A172 (cell line): ENCODE measurements around a stretch of chr2.

GRCh38 chr2:127069701-127070224, 37.2 kb downstream of the BIN1 start:
- RAMPAGE, long total RNA: no peak

- RAMPAGE, long total RNA: no peak
Measured at GRCh38 chr2:127076496-127077612, 30.1 kb downstream of the BIN1 start.

GRCh38 chr2:127084591-127085054, 22.3 kb downstream of the BIN1 start:
- RAMPAGE, long total RNA: no peak

DNA sequence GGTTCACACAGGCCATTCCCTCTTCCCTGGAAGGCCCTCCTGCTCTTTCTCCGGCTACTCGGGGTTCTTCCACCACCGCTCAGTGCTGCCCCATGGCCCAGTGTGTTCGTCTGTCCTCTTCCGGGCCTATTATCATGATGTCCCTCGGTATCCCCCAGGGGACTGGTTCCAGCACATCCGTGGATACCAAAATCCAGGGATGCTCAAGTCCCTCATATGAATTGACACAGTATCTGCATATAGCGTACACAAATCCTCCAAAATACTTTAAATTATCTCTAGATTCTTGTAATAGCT, 1.4 kb upstream of the BIN1 start:
- RAMPAGE, long total RNA: no peak

GRCh38 chr2:127217959-127218477, 2.1 kb downstream of the CYP27C1 start:
- RAMPAGE, long total RNA: no peak

- RAMPAGE, long total RNA: no peak
Measured at GRCh38 chr2:127304450-127305871, 11.0 kb upstream of the ERCC3 start.

DNA sequence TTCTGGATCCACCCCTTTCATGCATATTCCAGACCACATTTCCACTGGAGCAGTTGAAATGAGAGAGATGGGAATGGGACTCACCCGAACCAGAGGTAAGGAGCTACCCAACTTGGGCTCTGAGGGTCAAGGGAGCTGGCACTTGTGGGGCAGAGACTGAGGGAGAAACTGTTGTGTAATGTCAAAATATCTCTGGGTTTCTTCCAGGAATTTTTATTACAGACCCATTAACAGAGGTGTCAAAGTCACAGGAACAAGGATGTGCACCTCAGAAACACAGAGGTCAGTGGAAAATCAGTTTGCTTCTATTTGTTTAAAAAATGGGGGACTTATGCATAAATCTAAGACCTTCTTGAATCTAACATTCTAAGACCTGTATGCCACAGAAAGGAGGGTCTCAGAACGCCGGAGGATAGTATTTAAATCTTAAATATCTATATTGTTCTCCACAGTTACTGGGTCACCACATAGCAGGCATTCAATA, 1.2 kb upstream of the MAP3K2 start:
- RAMPAGE, long total RNA: no peak

DNA sequence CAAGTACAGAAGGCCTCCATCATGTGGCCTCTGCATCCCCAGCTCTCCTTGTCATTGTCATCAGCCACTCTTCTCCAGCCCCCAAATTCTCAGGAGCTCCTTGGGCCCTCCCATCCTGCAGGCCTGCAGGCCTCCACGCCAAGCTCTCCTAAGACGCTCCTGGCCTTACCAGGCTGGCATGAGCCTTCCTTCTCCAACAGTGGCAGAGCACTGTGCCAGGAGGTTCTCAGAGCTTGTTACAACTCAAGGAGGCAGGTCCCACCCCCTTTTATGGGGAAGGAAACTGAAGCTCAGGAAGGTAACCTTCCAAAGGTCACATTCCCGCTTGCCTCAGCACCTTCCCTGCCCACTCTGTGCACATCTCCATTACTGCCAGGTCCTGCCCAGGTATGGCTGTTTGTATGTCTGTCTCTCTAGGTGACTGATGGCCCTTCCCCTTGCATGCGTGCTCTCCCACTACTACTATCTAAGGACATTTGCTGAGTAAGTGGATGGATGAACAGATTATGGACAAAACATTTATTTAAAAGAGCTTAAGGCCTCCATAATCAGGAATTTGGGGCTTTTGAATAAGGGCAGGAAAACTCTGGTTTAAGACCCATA, 14.6 kb upstream of the MAP3K2 start:
- RAMPAGE, long total RNA: no peak

GRCh38 chr2:127405205-127405506, 13.1 kb upstream of the PROC start:
- RAMPAGE, long total RNA: no peak

DNA sequence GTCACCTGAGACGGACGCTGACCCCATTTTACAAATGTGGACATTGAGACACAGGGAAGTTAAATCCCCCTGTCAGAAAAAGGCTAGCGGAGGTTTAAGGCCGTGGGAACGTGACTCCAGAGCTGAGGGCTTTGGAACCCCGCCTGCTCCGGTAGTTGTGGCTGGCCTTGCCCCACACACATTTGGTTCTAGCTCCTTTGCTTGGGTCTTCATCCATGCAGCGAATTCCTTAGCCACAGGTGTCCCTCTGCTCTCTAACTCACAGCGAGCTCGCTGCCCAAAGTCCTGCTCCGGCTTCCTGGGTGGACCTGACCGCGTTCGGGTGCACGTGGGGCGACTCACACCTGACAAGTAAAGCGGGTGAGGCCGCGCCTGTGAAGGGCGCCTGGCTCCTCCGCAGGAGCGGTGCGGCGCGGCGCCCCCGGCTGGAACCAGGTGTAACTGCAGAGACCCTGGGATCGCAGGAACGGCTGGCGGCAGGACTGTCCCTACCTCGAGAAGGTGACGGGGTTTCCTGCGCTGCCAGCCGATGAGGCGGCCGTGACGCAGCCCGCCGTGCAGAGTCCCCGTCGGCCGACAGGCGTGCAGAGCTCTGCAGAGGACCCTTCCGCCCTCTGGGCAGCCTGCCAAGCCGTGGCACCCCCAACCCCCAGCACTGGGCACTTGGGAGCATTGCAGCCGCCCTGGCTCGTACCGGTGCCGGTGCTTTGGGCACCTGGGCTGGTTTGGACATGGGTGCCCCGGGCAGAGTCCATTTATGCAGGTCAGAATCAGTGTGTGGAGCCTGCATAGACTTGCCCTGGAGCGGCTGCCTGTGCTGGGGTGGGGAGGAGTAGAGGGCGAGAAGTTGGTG, 2.4 kb upstream of the PROC start:
- RAMPAGE, long total RNA: no peak

- RAMPAGE, long total RNA: no peak
Measured at GRCh38 chr2:127454885-127455534, 36.8 kb downstream of the PROC start.

GRCh38 chr2:127455535-127456165, 37.4 kb downstream of the PROC start:
- RAMPAGE, long total RNA: no peak

DNA sequence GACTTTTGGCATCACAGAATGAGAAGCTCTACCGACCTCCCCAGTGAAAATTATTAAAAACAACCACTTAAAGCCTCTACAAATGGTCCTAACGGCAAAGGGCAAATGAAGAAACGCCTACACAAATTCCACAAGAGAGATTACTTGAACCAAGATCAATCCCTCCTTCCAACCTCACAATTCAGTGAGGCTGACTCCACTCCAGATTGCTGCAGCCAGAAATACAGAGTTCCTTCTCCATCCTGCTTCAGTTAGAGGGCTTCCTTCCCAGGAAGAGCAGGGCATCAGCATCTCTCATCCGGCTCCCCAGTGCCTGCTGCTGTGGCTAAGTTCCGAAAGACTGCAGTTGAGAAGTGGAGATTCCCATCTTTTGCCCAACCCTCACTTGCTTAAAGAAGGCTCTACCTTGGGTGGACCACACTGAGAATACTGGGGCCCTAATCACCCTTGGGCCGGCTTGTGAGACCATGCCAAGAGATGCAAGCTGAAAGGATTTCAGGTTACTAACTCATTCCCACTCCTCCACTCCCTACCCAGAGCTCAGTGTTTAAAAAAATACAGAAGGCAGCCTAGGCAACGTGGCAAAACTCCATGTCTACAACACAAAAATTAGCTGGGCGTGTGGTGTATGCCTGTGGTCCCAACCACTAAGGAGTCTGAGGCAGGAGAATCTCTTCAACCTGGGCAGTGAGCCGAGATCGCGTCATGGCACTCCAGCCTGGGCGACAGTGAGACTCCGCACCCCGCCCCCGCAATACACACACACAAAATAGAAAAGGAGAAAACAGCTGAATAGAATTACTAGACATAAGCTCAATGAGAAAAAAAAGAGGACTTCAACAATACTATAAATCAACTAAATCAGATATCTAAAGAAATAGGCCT, 10.4 kb downstream of the IWS1 start:
- RAMPAGE, long total RNA: no peak

GRCh38 chr2:127647380-127648398, 1.7 kb downstream of the GPR17 start:
- RAMPAGE, long total RNA: no peak

- RAMPAGE, long total RNA: no peak
Measured at GRCh38 chr2:127652749-127653548, 7.0 kb downstream of the GPR17 start.

DNA sequence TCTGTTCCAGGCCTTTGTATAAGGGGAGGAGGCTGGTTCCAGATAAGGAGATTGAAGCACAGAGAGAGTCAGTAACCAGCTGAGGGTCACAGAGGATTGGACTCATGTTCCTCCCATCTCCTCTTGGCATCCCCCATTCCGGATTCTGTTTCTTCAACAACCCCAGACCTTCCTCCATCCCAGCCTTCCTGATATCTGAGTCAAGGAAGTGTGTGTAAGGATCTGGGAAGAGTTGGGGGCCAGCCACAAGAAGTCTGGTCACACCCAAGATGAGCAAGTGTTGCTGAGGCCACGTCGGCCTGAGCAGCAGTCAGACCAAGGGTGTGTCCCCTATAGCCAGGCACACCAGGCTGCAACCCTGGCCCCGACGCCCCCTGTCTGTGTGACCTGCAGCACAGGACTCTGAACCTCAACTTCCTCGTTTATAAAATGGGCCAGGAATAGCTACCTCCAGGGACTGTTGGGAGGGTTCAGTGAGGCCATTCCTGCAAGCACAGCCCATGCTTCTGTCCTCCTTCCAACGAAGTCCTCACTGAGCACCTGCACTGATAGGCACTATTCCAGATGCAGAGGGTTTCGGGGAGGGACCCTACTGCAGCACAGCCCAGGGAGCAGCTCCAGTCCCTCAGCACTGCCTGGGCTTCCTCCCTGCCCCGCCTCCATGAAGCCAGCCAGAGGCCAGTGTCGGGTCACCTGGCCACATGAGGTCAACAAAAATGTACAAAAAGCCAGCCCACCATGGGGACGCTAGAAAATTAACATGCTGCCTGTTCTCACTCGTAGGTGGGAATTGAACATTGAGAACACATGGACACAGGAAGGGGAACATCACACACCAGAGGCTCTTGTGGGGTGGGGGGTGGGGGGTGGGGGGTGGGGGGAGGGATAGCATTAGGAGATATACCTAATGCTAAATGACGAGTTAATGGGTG, 13.3 kb downstream of the LIMS2 start:
- RAMPAGE, long total RNA: no peak

GRCh38 chr2:127843493-127844826, 14.0 kb downstream of the POLR2D start:
- RAMPAGE, long total RNA: no peak

- RAMPAGE, long total RNA: no peak
Measured at GRCh38 chr2:127859705-127860093, 1.7 kb upstream of the POLR2D start.

GRCh38 chr2:128091476-128092255, 666 bp downstream of the UGGT1 start:
- RAMPAGE, long total RNA: no peak

DNA sequence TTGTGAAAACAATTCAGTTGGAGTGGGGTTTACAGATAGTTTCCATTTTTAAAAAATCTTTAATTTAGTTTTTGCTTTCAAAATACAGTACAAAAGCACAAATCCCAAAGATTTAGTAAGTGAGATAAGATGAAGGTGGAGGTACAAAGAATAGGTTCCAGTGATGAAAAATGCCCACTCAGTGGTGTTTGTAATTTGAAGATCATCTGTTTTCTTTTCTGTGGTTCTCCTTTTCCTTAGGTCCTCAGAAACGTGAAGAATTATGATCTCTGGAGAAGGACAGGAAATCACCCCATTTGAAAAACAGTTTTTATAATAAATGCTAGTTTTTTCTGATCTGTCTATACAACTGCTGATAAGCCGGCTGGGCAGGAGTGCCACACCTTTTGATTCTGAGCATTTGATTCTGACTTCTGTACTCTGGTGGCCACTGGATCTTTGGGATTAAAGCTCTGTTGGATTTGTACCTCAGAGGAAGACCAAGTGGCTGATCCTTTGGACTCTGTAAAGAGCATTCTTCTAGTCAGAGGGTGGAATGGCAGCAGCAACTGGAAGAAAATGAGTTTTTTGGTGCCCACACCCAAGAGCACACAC, 98.6 kb downstream of the UGGT1 start:
- RAMPAGE, long total RNA: no peak